Foreskin keratinocyte (primary cell): ENCODE measurements around a stretch of chr18.

DNA sequence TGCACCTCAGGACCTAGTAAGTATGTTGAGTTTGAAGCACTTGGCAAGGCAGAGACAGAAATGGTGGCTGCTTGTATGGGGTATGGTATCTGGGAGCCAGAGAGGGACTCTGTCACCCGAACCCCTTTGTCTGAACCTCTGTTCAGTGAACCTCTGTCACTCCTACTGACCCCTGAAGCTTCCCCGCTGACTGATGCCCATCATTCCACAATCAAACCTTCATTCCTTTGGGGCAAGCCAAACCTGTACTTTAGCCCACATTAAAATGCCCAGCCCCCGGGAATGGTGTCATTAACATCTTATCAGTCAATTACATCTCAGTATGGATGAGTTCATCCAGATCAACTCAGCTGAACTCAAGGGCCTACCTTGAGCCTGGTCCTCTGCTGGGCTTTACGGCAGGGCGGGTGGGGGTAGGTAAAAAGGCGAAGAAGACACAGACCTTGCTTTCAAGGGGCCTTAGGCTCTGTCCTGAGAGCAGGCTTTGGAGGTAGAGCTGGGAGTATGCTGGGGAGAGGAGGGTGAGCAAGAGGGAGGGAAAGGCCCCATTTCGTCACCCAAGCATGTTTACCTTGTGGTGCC is 154.4 kb upstream of the SMAD2 start:
- RAMPAGE, total RNA, result no peak

DNA sequence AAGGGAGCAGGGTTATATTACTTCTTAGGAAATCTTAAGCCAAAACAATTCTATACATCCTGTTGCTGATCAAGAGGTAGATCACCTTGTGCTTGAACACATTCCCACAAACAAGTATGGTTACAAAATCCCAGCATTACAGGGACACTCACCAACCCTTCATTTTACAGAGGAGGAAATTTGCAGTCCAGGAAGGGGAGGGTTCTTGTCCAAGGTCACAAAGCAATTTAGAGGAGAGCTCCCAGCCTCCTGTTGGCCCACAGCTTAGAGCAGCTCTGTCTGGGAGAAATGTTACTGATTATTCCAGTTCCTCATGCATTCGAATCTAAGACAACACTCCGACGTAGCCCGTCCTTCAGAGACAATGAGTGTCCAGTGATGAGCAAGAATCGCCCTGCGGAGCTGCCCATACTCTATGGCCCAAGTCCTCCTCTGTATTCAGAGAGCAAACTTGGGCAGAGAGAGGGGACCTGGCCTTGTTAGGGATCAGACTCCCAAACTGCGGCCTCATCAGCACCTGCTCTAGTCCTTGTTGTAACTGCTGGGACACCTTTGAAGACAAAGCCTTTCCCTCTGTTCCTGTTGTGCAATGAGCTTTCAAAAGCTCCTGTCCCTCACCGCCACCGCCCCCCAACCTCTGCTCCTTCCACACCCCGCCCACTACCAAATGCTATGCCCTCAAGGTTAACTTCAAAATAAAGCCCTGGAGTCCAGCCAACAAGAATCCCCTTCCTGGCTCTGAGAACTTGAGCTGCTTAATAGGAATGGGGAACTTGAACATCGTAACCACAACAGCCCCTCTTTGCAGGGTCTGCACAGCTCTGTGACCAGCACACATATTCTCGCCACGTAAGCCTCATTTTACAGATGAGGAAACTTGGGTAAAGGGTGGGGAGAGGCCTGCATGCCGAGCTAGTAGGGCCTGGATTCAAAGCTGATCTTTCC is 234.8 kb upstream of the SMAD2 start:
- RAMPAGE, total RNA, result no peak

- RAMPAGE, total RNA, result no peak
Observed at GRCh38 chr18:48407781-48408050, 1.5 kb downstream of the ZBTB7C start.

DNA sequence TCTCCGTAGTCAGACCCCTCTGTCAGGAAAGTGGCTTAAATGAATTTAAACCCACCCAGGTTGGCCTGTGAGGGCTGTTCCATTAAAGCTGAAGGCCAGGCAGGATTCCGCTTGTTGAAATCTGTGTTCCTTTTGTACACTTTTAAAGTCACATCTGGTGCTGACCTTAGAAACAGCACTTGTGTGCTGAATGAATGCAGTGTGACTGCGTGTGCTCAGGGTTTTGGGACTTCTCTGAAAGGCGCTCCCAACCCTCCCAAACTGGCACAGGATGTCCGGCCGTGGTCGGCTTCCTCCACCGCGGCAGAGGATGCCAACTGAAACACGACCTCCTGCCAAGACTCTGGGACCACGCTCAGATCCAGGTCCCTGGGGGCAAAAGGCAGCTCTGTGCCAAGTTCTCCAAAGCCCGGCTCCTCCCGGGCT is 32.1 kb upstream of the ZBTB7C start:
- RAMPAGE, total RNA, result no peak

DNA sequence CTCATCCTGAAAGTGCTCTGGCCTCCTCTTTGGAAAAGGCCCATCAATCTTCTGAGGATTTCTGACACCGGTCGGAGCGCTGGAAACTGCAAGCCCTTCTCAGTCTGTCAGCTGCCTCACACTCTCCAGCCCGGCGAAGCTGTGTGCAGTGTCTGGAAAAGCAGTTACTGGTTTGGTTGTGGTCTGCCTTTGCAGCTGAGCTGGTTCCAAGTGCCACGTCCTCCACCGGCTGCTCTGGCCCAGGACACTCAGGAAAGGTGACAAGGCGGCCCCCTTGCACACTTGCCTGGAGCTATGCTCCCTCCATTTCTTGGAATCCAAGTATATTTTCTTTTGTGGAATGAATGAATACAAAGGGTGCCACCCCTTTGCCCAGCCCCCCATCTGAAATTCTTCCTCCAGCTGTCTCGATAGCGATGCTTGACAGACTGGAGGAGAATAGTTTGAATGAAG is 32.5 kb upstream of the ZBTB7C start:
- RAMPAGE, total RNA, result no peak

DNA sequence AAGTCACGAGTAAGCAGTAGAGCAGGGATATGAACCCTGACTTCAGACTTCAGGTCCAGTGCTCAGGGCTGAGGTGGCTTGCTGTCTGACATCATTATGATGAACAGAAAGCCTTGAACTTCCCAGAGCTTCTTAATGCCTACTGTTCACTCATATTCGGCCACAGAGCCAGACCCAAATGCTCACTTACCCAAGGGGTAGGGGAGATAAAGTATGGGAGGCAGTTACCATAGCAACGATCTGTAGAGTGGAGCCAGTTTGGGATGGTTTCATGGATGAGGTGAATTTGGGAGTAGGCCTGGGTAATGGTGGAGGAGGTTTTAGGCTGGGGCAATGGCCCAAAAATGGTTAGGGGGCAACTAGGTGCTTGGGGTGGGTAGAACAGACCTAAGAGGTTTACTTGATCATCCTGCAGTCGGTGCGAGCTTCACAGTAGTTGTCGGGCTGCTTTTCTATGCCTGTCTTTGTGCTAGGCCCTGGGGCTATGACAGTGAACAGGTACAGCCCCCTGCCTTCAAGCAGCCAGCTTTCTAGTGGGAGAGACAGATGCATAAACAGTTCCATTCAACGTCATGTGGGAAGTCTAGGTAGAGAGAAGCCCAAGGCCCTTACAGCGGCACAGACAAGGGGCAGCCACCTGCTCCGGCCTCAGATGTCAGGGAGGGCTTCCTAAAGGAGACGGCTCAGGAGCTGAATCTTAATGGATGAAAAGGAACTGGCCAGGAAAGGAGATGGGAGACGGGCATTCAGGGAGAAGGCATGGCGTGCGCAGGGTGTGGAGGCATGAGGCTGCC is 5.7 kb downstream of the CTIF start:
- RAMPAGE, total RNA, result no peak

DNA sequence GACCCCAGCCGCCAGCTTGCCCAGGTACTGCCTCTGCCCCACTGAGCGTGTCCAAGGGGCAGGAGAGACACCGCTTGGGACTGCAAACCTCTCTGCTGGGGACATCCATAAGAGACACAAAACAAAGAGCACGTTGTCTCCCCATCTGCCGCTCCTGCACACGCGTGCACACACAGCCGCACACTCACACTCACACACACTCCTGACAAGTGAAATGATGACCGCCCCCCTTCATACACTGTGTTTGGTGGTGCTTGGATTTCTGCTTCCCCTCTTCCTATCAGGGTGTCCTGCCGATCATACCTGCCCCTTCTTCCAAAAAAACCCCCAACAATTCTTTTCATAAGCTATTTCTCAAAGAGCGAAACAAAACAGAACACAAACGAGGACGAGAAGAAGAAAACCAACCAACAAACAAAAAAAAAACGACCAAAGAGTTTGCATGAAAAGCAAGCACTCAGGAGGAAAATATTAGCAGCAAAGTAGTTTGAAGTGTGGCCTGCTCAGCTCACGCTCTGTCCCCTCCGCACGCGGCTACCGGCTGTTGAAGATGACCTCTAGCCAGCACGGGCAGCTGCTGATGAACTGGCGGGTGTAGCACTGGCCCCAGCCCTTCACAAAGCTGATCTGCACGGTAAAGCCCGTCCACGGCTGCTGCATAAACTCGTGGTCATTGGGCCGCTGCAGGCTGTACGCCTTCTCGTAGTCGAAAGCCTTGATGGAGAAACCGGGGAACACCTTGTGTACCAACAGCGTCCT is 29.7 kb downstream of the SMAD7 start:
- RAMPAGE, total RNA, result no peak

DNA sequence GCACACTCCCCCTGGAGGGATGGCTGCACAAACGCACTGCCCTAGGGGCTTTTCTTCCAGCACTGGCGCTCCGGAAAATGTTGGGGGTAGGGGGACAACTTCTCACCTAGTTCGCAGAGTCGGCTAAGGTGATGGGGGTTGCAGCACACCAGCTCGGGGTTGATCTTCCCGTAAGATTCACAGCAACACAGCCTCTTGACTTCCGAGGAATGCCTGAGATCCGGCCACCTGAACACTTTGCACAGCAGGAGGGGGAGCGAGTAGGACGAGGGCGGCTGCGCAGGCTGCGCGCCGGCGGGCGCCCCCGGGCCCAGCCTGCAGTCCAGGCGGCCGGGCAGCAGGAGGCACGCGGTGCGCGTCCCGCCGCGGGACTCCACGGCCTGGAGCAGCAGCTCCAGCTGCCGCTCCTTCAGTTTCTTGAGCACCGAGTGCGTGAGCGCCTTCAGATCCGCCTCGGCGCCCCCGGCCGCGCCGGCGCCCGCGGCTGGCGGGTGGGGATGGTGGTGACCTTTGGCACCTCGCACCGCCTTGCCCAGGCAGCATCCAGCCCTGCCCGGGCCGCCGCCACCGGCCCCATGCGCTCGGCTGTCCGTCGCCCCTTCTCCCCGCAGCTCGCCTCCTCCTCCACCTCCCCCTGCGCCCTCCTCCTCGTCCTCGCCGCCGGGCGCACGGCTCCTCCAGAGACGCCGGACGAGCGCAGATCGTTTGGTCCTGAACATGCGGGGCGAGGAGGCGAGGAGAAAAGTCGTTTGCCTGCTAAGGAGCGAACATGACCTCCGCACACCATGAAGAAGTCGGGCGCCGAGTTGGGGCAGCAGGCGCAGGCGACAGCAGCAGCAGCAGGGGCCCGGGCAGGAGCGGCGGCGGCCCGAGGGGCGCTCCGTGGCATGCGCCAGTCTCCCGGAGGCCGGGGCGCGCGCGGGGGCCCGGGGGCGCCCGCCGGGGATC is 785 bp downstream of the SMAD7 start:
- RAMPAGE, total RNA, result no peak

DNA sequence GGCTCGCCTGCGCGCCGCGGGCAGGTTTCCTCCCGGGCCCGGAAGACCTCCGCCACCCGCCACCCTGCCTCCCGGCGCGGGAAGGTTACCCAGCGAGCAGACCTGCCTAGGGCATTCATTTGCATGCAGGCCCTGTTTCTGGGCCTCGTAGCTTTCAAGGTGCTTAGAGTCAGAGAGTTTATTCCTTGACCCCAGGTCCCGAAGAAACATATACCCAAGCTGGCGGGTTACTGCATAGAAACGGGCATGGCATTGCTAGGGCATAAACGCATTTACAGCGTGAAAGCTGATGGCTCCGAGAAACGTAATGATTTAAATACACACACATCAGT is 2.1 kb upstream of the SMAD7 start:
- RAMPAGE, total RNA, result no peak

DNA sequence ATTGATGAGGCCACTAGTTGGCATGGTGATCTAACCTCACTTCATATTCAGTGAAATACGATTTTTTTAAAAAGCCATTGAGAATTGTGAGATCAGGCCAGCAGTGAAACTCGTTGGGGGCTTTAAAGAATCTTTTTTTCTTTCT is 2.3 kb upstream of the SMAD7 start:
- RAMPAGE, total RNA, result no peak

DNA sequence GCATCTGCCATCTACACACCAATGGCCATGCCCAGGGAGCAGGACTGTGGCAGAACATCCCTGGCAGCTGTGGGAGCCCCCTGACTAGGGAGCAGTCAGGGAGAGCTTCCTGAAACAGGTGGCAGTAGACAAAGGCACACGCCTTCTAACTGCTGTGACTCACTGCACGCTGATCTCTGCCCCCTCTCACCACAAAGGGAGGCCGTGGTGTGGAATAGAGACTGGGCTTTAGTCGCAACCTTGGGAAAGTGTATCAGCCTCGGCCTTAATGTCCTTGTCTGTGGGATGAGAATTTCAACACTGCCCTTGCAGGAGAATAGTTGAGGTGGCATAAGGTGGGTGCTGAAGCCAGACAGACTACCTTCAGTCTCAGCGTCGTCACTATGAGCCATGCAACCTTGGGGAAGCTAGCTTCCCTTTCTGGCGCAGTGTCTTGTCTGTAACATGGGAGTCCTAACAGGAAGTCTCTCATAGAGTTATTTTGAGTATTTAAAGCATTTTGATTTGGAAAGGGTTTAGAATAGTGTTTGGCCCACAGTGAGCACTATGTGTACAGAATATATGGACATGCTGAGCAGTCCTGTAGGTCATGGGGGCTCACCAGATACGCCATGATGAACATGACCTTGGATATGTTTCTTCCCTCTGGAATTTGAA is 29.3 kb upstream of the SMAD7 start:
- RAMPAGE, total RNA, result no peak

GRCh38 chr18:49788350-49789133 is 24.8 kb downstream of the ACAA2 start:
- RAMPAGE, total RNA, result no peak

GRCh38 chr18:49837853-49838423 is 24.6 kb upstream of the ACAA2 start:
- RAMPAGE, total RNA, result no peak

GRCh38 chr18:49858040-49859001 is 45.0 kb upstream of the ACAA2 start:
- RAMPAGE, total RNA, result no peak

- RAMPAGE, total RNA, result no peak
Observed at GRCh38 chr18:49958348-49959669, 145.5 kb upstream of the ACAA2 start.

DNA sequence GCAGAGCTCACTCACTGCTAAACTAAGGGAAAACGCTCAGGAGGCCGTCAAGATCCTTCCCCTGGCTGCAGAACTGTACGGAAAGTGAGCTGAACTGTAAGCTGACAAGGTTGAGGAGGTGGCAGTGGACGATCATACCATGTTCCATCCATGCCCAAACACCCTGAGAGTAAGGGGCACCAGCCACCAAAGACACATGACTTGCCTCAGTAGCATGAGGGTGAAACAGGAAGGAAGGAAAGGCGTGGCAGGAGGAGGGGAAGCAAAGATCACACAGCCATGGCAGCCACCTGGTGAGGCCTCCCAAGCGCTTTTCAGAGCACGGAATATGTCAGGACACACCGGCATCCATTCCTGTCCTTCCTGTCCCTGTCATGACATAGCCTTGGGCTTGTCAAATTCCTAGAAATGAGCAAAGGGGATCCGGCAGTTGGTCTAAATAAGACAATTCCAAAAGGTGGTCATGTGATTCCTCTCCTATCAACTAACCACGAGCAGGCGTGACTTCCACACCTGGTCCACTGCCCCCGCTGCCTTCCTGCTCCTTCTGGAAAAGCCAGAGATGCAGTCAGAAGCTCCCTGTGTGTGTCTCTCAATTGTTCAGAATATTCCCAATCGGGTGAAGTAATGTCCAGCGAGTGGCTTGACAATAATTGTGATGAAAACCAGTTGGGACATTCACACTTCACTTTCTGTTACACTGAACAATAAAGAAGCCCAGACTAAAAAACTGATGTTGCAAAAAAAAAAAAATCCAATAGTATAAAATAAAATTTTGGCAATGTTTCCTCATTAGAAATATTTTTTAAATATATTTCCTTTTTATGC is 118.5 kb downstream of the MYO5B start:
- RAMPAGE, total RNA, result no peak

- RAMPAGE, total RNA, result no peak
Observed at GRCh38 chr18:50159607-50160101, 35.3 kb downstream of the MYO5B start.

- RAMPAGE, total RNA, result no peak
Observed at GRCh38 chr18:50313231-50313823, 25.8 kb upstream of the CXXC1 start.

DNA sequence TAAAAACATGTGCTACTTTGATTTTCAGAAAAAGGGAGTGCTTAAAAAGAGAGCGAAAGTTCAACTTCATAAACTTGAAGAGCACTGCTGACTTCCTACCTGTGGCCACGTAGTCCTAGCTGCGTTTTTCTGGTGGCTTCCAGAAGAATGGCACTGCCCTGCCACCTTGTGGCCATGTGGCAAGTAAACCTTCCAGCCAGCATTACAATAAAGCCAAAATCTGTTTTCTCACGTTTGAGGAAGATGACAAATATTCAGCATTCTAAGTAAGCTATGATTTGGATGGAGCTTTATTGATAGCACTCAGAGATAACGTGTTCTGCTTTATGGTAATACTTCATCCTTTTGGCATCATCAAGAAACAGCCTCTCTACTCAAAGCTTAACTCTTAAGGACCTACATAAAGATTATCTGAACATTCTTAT is 17.6 kb upstream of the SKA1 start:
- RAMPAGE, total RNA, result no peak

- RAMPAGE, total RNA, result no peak
Observed at GRCh38 chr18:50425118-50425761, 50.4 kb downstream of the SKA1 start.